Thyroid gland (tissue), 7 donors: ENCODE measurements around a stretch of chr3.

DNA sequence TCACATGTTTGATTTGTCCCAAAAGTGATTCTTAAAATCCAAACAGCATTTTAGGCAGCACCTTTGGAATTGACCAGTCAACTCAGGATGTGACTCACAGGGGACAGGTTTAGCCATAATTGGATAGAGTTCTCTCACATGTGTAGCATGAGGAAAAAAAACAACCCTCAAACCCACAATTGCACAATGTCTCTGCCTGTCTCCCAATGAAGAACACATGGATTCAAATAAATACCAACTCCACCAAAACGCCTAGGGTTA, 8.0 kb downstream of the RYK start:
- PRO-cap, 2 experiments: peak in 2 of 2 experiments; most common plus-strand start position 186 of the sequence (in 2)
- RAMPAGE, long total RNA, 5 experiments: no peak in any of the 5 experiments

DNA sequence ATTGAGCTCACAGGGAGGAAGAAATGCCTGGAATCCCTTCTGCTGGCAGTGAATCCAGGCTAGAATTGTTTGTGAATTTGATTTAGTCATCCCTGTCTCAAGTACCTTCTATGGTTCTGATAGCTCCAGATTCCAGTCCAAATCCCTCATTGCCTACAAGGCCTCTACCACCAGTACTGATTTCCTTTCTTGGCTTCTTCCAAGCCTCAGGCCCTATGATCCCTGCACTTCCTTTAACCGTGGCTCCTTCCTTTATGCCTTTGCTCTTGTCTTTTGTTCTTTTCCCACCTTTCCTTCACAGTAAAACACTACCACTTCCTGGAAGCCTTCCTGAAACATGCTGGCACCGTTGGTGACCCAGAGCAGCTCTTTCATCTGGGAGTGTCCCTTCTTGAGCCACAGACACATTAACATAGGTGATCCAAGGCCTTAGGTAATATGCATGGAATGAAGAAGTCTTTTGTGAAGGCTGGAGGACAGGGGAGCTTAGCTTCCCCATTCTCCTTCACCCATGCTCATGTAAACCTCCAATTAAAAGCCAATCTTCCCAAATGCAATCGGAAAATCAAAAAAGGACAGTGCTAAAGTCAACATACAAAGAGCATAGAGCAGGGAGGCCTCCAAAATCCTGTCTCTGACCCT, 39.4 kb downstream of the AMOTL2 start:
- PRO-cap, 2 experiments: no peak in any of the 2 experiments
- RAMPAGE, long total RNA, 5 experiments: no peak in any of the 5 experiments

- PRO-cap, 2 experiments: no peak in any of the 2 experiments
- RAMPAGE, long total RNA, 5 experiments: no peak in any of the 5 experiments
Observed at GRCh38 chr3:134353944-134354627, 20.2 kb downstream of the AMOTL2 start.

GRCh38 chr3:134462371-134463265, 23.2 kb downstream of the ANAPC13 start:
- PRO-cap, 2 experiments: peak in 2 of 2 experiments; most common plus-strand start chr3:134462739 (in 1); most common minus-strand start chr3:134462427 (in 2)
- RAMPAGE, long total RNA, 5 experiments: no peak in any of the 5 experiments

GRCh38 chr3:134650371-134650730, 471 bp downstream of the KY start:
- PRO-cap, 2 experiments: peak in 2 of 2 experiments; most common plus-strand start chr3:134650644 (in 1)
- RAMPAGE, long total RNA, 5 experiments: no peak in any of the 5 experiments

DNA sequence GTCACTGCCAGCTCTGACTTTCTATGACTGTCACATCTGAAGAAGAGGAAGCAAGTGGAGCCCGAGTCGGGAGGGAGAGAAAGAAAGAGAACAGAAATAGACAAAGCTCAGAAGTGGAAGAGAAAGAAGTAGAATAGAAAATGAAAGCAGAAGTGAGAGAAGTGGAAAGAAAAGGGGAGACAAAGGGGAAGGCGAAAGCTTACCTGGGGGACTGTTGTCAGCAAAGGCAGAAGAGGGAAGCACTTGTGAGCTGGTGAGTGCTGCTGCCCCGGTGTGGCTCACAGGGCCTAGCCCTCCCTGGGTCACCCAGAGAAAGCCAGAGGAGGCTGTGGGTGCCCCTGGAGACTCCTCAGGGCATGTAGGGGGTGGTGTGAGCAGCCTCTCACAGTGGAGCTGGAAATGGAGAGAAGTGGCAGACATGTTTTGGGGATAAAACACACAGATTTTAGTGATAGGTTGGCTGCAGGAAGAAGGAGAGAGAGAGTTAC, 58.0 kb downstream of the EPHB1 start:
- PRO-cap, 2 experiments: no peak in any of the 2 experiments
- RAMPAGE, long total RNA, 5 experiments: no peak in any of the 5 experiments

- PRO-cap, 2 experiments: no peak in any of the 2 experiments
- RAMPAGE, long total RNA, 5 experiments: no peak in any of the 5 experiments
Observed at GRCh38 chr3:136022488-136023131, 57.1 kb downstream of the PPP2R3A start.

DNA sequence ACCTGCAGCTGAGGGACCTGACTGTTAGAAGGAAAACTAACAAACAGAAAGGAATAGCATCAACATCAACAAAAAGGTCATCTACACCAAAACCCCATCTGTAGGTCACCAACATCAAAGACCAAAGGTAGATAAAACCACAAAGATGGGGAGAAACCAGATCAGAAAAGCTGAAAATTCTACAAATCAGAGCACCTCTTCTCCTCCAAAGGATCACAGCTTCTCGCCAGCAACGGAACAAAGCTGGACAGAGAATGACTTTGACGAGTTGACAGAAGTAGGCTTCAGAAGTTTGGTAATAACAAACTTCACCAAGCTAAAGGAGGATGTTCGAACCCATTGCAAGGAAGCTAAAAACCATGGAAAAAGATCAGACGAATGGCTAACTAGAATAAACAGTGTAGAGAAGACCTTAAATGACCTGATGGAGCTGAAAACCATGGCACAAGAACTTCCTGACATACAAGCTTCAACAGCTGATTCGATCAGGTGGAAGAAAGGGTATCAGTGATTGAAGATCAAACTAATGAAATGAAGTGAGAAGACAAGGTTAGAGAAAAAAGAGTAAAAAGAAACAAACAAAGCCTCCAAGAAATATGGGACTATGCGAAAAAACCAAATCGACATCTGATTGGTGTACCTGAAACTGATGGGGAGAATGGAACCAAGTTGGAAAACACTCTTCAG, 69.1 kb downstream of the MSL2 start:
- PRO-cap, 2 experiments: no peak in any of the 2 experiments
- RAMPAGE, long total RNA, 5 experiments: no peak in any of the 5 experiments

GRCh38 chr3:136527167-136527703, 224.9 kb downstream of the STAG1 start:
- PRO-cap, 2 experiments: no peak in any of the 2 experiments
- RAMPAGE, long total RNA, 5 experiments: no peak in any of the 5 experiments

GRCh38 chr3:136642711-136643281, 109.4 kb downstream of the STAG1 start:
- PRO-cap, 2 experiments: no peak in any of the 2 experiments
- RAMPAGE, long total RNA, 5 experiments: no peak in any of the 5 experiments

DNA sequence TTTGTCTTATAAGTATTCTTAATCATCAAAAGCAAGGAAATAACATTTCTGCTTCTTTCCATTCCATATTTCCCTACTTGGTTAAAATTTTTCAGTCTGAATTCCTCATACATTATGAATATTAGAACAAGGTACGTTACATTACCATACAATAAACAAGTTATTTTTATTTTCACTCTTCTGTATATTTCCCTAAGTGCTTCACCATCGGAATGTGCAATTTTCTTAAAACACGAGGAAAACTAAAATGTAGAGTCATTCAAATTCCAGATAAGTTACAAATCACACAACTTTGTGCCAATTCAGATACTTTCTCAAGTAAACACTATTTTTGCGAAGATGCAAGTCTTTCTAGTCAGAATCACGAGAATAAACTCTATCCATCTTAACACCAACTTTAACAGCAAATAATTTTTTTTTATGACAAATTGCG, 1.4 kb downstream of the STAG1 start:
- PRO-cap, 2 experiments: peak in 1 of 2 experiments; most common plus-strand start position 344 of the sequence (in 1); most common minus-strand start position 214 of the sequence (in 1)
- RAMPAGE, long total RNA, 5 experiments: no peak in any of the 5 experiments

DNA sequence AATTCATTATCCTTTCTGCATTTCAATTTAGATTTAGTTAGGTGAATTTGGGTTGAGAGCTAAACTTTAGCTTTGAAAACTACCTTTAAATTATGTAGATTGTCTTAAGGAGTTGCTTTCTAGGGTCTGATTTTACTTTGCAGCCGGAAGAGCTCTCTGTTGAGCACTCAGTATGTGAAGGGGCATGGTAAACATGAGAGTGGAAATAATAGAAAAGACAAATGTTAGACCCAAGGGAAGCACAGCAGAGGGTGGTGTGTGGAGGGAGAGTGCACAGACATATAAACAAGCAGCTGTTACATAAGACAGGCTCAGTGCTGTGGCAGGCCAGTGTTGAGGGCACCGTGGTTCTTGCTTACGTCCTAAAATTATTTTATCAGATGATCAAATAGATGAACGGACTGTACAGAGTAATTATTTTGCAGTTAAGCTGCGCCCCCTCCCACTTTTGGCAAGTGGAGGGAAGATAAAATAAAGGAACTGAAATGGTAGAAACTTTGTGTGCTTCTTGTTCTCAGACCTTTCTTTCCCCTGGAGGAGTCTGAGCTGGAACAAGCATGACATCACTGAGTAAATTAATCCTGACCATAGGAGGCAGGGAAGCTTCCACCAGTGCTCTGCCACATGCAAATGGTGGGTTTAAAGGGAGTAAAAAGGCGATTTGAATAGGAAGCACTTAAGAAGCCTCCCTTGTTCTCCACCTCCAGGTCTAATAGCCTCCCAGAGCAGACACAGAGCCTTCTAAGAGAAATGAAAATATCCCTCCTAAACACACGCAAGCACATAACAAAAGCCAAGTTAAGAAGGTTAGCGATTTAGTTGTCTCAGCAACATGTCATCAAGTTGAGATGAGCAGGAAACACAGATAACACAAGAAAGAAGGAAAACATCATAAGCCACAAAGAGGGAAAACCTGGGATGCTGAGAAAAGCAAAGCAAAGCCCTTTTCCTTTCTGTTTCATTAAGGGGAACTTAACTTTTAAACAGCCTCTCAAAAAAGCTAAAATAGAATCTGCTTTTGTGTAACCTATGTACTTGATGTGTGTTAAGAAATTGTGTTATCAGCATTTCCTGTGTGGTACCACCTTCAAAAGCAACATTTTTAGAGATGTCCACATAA, 205.7 kb downstream of the IL20RB start:
- PRO-cap, 2 experiments: peak in 1 of 2 experiments; most common minus-strand start position 533 of the sequence (in 1)
- RAMPAGE, long total RNA, 5 experiments: no peak in any of the 5 experiments

GRCh38 chr3:138019142-138019811, 9.3 kb downstream of the CLDN18 start:
- PRO-cap, 2 experiments: no peak in any of the 2 experiments
- RAMPAGE, long total RNA, 5 experiments: no peak in any of the 5 experiments

DNA sequence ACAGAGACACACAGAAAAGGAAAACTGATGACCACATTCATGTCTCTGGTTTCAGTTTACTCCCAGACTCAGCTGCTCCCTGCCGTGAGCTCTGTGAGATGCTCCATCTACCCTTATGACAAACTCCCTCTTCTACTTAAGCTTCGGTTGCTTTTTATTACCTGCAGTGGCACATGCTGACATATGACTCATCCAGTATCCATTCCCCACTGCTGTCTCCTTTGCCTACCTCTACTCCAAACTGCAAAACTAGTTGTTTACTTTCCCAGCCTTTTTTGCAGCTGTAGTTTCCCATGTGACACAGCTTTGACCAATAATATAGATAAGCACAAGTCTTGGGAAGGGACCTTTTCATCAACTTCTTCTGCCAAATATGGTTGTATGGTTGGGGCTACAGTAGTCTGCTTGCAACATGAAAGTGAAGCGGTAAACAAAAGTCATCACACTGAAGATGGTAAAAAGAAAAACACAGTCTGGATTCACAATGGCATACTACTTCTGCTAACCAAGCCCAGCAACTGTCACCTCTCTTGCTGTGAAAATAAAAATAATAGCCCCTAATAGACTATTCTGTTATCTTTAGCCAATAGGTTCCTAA, 32.8 kb downstream of the DZIP1L start:
- PRO-cap, 2 experiments: no peak in any of the 2 experiments
- RAMPAGE, long total RNA, 5 experiments: no peak in any of the 5 experiments

DNA sequence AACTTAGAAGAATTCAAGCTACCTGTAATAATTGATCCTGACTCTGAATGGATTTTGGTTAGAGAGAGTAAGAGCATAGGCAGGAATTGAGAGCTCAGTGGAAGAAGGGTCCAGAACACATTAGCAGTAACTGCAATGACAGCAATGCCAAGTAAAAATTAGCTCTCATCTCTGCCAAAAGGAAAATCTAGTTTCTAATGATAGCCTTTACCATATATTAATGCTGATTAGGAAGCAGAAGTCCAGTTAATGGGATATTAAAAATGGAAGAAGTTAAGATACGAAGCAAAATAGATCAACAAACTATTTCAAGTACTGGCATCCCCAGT, 61.1 kb downstream of the ARMC8 start:
- PRO-cap, 2 experiments: no peak in any of the 2 experiments
- RAMPAGE, long total RNA, 5 experiments: no peak in any of the 5 experiments

DNA sequence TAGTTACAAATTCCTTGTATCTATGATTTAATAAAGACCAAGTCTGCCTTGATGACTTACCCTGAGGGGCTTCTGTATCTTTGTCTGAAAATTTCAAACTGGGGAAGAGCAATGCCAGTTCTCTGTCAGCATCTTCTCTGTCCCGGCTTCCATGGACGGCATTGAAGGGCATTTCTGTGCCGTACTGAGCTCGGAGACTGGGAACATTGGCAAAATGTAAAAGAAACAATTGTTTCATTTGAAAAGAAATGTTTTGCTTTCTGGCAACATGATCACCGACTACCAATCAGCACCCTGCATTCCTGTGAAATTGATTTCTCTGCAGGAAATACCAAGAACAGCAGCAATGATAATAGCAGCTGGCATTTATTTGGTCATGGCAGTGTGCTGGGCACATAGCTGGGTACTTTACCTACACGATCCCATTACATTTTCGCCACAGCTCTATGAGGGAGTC, 26.2 kb downstream of the NME9 start:
- PRO-cap, 2 experiments: no peak in any of the 2 experiments
- RAMPAGE, long total RNA, 5 experiments: no peak in any of the 5 experiments

DNA sequence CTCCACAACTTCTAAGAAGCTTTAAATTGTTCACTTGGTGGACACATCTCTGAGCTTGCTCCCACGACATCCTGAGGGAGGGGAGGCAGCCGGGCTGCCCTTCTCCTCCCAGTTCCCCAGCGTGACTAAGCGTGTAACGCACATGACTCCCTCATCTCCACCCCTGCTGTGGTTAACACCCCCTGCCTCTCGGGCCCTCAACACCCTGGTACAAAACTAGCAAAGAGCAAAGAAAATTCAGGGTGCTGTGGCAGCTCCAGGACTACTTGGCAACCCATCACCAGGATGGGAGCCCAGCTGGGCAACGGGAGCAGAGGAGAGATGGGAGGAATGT, 23.7 kb upstream of the ESYT3 start:
- PRO-cap, 2 experiments: no peak in any of the 2 experiments
- RAMPAGE, long total RNA, 5 experiments: no peak in any of the 5 experiments

GRCh38 chr3:138534823-138535561, 59.1 kb downstream of the CEP70 start:
- PRO-cap, 2 experiments: no peak in any of the 2 experiments
- RAMPAGE, long total RNA, 5 experiments: no peak in any of the 5 experiments

DNA sequence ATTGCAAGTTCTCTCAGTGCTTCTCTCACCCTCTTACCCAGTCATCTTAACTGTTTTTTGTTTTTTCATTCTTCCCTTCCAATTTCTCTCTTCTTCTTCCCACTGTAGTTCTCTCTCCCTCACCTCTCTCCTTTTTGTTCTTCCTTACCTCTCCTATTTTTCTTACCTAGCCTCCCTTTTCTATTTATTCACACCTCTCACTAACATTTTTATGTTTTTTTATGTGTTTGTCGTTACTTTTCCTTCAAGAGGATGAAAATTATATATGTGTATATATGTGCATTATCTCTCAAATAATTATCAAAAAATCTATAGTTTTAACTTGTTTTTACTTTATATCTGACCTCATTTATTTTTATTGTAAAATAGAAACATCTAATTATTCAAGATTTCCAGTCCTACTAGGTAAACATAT, 58.3 kb downstream of the CEP70 start:
- PRO-cap, 2 experiments: no peak in any of the 2 experiments
- RAMPAGE, long total RNA, 5 experiments: no peak in any of the 5 experiments

DNA sequence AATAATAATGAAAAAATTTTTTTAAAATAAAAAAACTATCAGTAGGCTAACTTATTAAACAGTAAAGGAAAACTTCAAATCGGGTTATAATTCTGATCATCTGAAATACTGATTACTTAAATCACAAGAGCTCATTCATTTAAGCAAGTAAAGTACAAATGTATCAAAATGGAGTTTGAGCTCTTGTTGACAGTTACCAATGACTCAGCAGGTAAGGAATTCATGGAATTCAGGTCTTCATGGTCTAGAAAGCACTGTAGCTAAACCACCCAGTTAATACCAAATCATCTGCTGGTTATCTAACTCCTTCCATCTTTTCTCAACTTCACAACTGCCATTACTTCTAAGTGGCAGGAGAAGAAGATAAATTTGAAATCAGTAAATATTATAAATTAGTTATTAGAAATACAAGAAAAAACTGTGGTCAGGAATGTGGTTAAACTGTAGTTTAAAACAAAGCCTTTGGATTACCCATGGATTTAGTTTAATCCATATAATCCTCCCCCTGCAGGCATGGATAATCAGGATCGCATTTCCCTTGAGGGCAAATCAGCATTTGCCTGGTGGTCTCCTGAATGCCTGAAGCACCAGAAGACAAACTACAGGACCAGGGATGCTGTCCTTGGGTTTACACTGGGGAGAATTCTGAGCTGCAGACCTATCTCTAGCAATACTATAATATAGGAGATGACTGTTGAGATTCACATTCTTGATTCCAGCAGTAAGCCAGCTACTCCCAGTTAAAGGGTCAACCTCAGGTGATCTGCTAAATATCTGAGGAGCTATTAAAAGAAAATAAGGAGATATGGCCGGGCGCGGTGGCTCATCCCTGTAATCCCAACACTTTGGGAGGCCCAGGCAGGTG, 10.8 kb downstream of the PIK3CB start:
- PRO-cap, 2 experiments: peak in 1 of 2 experiments; most common plus-strand start position 282 of the sequence (in 1)
- RAMPAGE, long total RNA, 5 experiments: no peak in any of the 5 experiments